Left colon (tissue), 1 donor: ENCODE results near the gene SPATA31D4.

- PRO-cap: no peak
Observed at GRCh38 chr9:77751697-77752503, 103.8 kb upstream of the GNA14 start.

GRCh38 chr9:77807006-77807843, 159.1 kb upstream of the GNA14 start:
- PRO-cap: no peak

DNA sequence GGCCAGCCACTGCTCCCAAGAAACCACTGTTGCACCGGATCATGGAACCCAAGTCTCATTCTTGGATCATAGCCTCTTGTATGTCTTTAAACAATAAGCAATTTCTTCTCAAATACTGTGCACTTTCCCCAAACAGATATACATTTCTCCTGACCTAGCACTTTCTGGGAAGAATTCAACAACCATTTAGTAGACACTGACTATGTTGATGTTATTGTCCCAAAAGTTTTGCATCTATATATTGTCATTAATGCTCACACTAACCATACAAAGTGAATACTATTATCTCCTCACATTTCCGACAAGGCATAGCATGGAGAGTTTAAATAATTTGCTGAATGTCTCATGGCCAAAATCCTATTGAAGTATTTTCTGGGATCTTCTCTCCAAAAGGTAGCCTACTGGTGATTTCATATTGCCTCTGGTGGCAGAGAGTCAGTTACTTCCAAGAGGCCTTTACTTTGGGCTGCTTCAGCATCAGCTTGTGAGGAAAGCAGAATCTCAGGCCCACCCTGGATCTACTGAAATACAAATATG, 123.2 kb downstream of the GNAQ start:
- PRO-cap: no peak

GRCh38 chr9:77996959-77998459, 34.1 kb downstream of the GNAQ start:
- PRO-cap: unidirectional peak, plus-strand start at chr9:77998175

GRCh38 chr9:78032017-78032791, 593 bp upstream of the GNAQ start:
- PRO-cap: bidirectional peak, plus-strand start at chr9:78032066, minus-strand start at chr9:78031997; bidirectional peak, plus-strand start at chr9:78032630, minus-strand start at chr9:78032492

DNA sequence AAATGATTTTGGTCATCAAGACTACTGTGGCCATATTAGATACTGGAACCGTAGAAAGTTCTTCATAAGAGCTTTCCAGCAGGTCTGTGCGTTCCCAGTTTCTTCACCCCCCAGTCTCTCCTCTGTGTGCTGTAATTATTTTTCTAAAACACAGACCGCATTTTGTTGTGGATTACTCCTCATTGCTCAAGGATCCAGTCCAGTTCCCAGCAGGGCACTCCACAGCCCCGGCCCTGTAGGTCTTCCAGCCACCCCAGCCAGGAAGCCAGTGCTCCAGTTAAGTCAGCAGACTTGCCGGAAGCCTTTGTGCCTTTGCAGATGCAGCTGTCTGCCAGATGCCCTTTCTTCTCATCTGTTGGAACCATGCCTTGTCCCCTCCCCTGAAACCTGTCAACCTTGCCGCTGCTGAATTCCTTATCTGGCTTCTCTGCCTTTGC, 28.3 kb downstream of the PSAT1 start:
- PRO-cap: no peak

DNA sequence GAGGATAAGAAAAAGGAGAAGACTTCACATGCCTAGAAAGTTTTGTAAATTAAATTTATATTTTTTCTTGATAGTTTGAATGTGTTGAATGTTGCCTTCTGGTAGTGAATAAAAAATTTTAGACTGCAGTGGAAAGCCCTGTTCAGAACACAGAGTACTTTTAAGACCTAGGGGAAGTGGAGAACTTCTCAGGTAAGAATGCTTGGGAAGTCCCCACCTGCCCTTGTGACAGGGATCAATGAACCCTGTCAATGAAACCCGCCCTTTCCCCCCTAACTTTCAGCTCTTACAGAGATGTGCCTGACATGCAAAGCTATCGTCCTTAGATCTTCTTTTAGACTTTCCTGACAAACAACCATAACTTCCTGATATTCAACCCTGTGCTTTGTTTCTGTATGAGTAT, 562.7 kb downstream of the TLE4 start:
- PRO-cap: no peak

DNA sequence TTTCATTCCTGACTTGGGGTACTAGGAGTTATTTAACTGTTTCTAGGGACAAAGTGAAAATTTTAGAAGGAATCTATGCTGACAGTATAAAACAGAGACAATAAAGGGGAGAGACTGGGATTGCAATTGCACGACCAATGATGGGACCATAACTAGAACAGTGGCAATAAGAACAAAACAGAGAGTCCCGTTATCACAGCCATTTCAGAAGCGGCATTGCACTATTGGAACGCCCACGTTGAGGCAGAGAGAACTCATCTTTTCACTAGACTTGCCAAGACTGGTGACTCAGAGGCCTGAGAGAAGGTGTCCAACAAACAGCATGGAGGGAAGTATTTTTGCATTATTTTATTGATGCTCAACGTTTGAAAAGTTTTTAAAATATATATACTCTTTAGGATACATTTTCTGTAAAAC, 737.7 kb downstream of the TLE1 start:
- PRO-cap: no peak

DNA sequence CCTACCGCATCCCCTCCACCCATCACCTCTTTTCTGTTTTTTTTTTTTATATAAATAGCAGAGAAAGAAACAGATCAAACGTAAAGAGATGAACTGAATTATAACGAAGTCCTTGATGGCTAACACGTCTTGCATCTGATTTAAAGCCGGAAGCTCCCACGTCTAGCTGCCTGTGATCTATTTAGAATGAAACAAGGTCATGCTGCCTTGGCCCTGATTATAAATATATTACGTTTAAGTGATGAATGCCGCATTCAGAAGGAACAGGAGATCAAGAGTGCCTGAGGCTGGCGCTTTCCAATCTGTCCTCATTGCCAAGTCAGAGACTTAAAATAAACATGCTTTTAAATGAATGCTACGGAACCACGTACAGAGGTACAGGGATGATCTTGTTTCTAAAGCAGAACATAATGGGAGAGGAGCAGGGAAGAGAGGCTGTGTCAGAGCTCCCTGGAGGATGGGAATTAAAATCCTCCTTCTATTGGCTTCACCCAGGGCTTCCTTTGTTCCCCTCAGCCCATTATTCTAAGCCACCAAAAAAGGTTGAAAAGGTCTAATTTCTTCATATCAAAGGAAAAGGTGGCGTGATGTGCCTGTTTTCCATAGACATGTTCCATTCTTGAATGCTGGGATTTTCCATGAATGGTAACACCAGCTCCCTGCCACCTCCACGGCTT, 292.8 kb downstream of the TLE1 start:
- PRO-cap: no peak

DNA sequence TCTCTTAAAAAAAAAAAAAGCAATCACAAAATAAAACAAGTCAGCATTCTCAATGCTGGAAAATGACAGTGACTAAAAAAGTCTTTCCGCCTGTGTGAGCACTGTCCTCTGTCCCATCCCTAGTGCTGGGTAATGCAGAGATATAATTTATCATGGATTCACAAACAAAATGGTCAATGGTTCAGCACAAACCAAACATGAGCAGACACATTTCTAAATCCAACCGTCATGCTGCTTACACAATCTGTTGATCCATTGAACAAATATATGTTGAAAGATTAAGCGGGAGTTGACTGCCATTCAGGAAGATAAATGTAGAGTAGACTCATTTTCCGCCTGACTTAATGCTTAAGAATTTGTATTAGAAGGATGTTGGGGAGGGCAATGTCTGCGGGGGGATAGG, 153.9 kb downstream of the TLE1 start:
- PRO-cap: no peak

- PRO-cap: no peak
Observed at GRCh38 chr9:81609569-81610188, 79.7 kb downstream of the TLE1 start.

DNA sequence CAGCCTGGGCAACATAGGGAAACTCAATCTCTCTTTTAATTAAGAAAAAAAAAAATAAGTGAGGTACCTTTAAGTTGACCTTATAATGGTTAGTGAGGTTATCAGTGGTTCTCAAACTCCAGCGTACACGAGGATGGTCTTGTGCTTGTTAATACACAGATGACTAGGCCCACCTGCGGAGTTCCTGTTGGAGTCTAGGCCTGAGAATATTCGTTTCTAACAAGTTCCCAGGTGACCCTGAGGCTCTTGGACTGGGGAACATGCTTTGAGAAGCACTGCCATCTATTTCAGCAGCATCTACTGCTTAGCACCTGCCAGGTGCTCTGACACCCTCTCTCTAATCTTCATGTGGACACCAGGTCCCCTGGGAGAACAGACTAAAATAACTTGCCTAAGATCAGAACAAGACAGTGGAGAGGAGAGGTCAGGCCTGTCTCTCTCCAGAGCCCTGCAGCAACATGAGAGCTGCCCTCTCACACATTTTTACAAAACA, 24.6 kb downstream of the TLE1 start:
- PRO-cap: no peak

DNA sequence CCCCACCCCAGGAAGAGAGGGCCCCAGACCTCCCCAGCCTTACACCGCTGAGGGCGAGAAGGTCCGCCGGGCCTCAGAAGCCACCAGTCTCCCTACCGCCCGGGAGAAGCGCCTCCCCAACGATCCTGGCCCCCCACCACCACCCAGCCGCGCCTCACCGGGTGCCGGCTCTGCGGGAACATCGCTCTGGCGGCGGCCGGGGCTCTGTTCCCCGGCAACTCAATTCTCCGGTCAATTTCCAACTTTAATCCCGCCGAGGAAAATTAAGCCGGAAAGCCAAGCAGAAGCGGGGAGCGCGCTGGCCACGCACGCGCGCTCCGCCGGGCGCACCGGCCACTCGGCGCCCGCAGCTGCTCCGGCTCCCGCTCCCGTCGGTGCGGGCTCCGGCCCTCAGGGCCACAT, 1.3 kb downstream of the TLE1 start:
- PRO-cap: no peak

GRCh38 chr9:81928179-81928657, at the start of gene SPATA31D4:
Gene SPATA31D4 (plus strand): TSS chr9:81928428.
- PRO-cap: no peak

DNA sequence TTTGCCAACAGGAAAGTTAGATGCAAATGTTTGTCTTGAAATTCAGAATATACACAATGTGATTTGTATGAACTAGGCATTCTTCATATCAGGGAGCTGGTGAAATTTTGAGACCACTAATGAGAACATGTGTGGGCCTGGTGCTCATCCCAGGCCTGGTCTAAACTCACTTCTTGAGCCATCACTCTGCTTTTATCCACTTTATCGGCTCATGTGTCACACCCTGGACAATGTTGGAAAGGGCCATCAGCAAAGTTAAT, 467.6 kb downstream of the SPATA31D1 start:
- PRO-cap: unidirectional peak, plus-strand start at position 128 of the sequence

DNA sequence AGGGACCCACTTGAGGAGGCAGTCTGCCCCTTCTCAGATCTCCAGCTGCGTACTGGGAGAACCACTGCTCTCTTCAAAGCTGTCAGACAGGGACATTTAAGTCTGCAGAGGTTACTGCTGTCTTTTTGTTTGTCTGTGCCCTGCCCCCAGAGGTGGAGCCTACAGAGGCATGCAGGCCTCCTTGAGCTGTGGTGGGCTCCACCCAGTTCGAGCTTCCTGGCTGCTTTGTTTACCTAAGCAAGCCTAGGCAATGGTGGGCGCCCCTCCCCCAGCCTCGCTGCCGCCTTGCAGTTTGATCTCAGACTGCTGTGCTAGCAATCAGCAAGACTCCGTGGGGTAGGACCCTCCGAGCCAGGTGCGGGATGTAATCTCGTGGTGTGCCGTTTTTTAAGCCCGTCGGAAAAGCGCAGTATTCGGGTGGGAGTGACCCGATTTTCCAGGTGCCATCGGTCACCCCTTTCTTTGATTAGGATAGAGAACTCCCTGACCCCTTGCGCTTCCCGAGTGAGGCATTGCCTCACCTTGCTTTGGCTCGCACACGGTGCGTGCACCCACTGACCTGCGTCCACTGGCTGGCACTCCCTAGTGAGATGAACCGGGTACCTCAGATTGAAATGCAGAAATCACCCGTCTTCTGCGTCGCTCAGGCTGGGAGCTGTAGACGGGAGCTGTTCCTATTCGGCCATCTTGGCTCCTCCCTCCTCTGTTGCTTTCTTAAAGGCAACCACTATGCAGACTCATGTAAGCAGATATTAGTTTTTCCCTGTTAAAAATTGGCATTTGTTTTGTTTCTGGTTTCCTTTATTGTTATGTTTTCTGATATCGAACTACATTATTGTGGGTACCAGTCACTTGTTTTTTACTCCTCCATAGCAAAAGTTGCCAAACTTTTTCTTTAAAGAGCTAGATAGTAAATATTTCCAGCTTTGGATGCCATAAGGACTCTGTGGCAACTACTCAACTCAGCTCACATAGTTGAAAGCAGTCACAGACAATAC, 305.5 kb downstream of the RASEF start:
- PRO-cap: no peak

DNA sequence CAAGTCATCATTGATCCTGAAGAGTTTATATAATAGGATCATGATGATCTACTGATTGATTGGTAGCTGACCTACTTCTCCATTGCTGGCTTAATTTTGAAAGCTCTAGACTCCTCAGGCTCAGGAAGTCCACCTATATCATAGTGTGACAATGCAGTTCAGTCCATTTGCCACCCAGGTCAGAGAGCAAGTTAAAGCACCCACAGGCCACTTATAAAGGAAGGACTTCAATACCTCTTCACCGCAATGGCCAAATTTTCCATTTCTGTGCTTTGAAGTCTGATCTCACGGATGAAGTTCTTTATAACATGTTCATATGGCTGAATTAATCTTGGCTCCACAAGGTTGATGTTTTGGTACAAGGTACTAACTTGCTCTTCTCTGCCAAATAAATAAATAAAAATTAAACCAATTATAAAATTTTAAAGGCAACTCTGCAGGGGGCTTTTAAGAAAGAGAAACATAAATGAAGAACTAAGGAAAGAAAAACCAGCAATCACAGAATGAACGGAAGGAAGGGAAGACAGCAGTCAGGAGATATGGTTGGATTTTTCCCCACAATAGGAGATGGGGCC, 37.3 kb downstream of the RASEF start:
- PRO-cap: no peak

DNA sequence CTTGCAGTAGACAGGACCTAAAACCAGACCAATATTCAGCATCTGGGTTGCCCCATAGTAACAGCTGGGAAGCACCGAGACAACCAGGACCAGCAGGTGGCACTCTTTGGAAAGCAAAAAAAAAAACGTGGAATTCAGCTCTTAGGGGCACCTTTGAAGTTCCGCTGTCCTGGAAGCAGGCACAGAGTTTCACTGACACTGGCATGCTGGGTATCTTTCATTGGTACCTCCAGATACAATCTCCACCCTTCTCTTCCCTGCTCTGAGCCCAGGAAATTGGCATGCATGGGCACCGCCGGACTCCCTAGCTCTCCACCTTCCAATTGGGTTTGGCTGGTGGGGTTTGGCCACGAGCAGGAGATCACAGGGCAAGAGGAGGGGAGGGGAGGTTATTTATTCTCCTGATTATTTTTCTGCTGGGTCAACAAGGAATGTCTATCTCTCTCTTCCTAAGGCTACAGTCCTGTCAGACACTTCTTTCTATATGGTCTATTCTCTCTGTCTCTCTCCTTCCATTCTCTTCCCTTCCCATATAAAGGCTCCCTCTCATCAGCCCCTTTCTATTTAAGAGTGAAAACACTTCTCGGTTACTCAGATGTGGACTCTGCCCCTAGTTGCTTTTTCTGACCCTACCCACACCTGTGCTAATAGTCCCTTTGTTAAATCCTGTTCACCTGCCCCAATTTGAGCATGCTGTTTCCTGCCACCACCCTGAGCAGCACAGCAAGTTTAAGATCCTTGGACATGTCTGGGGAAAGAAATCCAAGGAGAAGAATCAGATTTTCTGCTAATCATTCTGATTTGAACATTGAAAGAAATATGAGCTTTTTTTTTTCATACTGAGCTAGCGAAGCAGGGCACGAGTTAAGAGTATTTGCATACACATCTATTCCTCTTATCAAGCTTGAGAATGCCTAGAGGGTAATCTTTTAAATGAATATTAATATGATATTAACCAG, 1.8 kb upstream of the IDNK start:
- PRO-cap: no peak

DNA sequence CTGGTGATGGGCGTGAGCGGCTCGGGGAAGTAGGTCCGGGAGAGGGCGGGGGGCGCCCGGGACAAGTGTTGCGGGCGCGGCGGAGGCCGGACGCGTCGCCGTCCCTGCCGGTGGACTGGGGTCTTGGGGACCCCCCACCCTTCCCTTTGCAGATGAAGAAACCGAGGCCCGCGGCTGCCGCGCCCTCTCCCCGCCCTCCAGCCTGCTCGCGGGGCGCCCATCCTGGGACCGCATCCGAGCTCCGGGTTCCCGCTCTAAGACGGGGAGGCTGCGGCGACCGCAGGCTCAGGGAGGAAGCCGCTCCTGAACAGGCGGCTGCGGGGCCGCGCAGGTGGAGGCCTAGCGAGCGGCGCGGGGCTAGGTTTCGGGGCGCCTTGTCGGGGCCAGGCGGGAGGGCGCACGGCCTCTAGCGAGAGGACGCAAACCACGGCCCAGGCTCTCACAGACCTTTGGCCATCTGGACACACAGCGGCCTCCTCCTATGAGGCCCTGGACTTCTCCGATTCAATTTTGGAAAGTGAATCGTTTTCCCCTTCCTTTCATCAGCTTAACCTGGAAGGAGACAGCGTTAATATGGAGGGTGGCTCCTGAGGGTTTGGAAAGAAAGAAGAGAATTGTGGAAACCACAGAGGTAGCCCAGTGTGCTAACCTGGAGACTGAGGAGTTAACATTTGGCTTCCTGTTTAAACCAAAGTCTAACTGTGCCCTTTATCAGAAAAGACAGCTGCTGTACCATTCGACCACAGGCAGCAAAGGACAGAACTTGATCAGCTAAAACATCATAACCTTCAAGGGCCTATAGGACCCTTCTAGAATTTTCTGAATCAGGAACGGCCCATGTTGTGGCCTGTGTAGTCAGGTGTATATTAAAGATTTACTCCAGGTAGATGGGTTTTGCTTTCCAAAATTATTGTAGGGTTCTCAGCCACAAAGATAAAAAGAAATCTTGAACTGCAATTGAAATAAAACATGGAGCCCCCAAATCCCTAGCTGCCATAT, 549 bp downstream of the IDNK start:
- PRO-cap: bidirectional peak, plus-strand start at position 739 of the sequence, minus-strand start at position 457 of the sequence

GRCh38 chr9:83670377-83670975, 37.3 kb downstream of the UBQLN1 start:
- PRO-cap: unidirectional peak, minus-strand start at chr9:83670734